Uterus (tissue), 7 donors: ENCODE results near the genes RPAIN and C17orf49.

DNA sequence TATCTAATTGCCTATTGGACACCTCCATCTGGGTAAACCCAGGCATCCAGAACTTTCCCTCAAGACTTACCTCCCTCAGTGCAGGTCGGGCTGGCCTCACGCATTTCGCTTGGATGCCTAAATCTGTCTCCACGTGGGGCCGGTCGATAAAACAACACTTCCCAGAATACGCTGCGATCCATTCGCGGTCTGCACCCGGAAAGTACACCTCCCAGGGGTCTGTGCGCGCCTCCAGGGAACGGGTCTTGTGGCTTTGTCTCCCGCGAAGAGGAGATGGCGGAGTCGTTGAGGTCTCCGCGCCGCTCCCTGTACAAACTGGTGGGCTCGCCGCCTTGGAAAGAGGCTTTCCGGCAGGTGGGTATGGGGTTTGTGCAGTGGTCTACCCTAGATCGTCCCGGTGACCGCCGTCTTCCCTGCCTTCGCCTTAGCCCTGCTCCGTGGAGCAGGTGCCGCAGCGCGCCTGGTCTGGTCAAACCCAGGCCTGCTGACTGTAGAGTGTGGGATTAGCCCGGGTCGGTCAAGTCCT, at the start of gene RPAIN:
Gene RPAIN (plus strand): TSS at position 245 of the 526 bp plus-strand sequence.
- PRO-cap, 4 experiments: peak in 4 of 4 experiments; most common plus-strand start position 273 of the sequence (in 2); most common minus-strand start position 206 of the sequence (in 1)
- RAMPAGE, long total RNA, 2 experiments: start-site peak on the plus strand in 2 of 2 experiments, centred at positions 253 to 257 of the sequence, 211 to 905 reads per replicate
- RRBS: under 1% methylated on average over 12 of the region's 35 CpGs

DNA sequence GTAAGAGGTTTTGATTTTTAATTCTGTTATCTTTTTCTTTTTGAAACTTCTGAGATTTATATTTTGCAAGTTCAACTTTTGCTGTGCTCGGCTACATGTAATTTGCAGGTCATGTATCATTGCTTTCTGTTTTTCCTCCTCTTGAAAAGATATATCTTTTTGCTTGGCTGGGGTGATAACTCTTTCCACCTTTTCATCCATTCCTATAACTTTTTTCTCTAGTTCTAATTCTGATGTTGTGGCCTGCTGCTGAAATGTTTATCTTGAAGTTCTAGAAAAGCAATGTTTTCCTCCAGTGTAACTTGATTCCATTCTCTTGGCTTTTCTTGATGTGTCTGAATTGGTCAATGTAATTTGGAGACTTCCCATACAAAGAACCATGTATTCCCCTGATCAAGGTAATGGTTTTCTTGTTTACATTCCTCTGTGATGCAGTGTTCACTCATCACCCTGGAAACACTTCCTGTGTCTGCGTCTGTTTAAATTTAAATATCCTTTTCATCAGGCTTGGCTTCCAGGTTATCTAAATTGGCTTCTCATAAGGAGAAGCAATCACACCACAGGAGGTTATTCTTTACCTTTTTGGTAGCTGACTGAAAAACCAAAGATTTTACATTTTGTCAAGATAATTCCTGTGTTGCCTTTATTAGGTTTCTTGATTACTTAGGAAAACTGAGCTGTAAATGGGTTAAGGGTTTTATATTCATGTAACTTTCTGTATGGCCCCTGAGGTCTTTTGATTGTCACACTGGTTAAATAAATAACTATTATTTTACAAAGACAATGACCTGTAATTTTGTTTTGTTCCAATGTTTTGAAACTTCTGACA, 237.3 kb upstream of the WSCD1 start:
- PRO-cap, 4 experiments: no peak in any of the 4 experiments
- RAMPAGE, long total RNA, 2 experiments: no peak in any of the 2 experiments
- RRBS: no CpG with 5 or more reads among the region's 2 CpGs

DNA sequence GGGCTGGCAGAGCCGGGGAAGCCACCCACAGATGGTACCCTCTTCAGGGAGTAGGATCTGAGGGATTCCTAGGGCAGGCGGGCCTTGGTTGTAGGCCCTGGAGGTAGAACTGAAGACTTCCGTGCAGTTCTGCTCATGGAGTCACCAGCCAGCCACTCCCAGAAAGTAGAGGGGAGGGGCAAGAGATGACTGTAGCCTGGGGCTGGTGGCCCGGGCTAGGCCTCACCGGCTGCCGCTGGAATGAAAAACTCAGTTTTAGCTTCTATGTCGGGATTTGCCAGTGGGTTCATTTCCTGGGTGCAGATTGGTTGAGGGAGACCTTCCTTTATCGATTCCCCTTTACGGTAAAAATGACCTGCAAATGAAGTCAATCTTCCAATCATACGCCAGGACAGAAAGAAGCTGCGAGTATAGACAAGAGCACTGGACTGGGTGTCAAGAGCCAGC, 160.4 kb upstream of the WSCD1 start:
- PRO-cap, 4 experiments: no peak in any of the 4 experiments
- RAMPAGE, long total RNA, 2 experiments: no peak in any of the 2 experiments
- RRBS: no CpG with 5 or more reads among the region's 11 CpGs

DNA sequence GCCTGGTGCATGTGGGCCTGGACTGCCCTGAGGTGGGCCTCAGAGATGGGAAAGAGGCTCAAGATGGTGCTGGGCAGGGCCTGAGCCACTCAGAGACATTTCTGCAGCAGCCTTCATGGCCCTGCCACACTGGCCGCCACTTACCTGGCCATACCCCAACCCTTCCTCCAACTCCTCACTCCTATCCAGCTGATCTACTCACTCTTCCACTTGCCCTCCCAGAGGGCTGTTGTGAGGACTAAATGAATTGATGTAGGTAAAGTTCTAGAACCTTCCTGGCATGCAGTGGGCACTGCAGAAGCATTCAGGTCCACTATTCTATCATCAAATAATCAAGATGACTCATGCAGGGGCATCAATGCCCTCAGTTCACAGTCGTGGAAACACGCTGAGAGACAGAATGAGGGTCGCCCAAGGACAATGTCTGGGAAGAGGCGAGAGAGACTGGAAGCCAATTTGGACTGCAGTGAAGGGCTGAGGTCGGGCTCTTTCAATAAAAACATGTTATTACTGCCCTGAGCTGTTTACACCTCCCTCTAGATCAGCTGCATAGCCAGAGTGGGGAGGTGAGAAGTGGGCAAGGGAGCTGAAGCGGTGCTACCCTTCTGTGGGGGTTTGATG, 120.2 kb downstream of the WSCD1 start:
- PRO-cap, 4 experiments: no peak in any of the 4 experiments
- RAMPAGE, long total RNA, 2 experiments: no peak in any of the 2 experiments
- RRBS: no CpG with 5 or more reads among the region's 7 CpGs

DNA sequence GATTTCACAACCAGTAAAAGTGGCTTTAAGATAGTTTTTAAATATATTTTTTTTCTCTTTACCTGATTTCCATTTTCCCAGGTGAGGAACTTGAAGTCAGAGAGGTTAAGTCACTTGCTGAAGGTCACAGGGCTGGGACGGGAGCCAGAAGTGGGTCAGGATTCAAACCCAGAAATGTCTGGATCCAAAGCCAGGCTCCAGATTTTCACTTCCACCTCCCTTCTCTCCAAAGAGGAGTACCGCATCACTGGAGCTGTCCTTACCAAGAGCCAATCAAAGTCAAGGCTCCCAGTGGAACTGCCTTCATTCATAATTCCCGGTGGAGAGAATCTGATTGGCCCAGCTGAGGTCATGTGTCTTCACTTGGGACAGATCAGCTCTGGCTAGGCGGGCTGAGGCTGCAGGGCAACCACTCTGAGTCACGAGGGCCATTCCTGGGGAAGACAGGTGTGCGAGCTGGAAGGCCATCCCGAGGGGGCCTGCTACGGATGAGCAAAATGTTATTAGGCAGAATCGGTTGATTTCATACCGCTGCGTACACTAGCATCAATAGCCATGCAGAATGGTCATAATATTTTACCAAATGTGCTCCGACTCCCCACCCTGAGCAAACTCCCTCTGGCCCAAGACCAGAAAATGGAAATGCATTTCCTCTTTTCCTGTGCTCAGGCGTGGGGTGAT, 111.3 kb downstream of the AIPL1 start:
- PRO-cap, 4 experiments: no peak in any of the 4 experiments
- RAMPAGE, long total RNA, 2 experiments: no peak in any of the 2 experiments
- RRBS: no CpG with 5 or more reads among the region's 13 CpGs

GRCh38 chr17:6476432-6476892, 32.2 kb downstream of the PIMREG start:
- PRO-cap, 4 experiments: no peak in any of the 4 experiments
- RAMPAGE, long total RNA, 2 experiments: no peak in any of the 2 experiments
- RRBS: no CpG with 5 or more reads among the region's 8 CpGs

DNA sequence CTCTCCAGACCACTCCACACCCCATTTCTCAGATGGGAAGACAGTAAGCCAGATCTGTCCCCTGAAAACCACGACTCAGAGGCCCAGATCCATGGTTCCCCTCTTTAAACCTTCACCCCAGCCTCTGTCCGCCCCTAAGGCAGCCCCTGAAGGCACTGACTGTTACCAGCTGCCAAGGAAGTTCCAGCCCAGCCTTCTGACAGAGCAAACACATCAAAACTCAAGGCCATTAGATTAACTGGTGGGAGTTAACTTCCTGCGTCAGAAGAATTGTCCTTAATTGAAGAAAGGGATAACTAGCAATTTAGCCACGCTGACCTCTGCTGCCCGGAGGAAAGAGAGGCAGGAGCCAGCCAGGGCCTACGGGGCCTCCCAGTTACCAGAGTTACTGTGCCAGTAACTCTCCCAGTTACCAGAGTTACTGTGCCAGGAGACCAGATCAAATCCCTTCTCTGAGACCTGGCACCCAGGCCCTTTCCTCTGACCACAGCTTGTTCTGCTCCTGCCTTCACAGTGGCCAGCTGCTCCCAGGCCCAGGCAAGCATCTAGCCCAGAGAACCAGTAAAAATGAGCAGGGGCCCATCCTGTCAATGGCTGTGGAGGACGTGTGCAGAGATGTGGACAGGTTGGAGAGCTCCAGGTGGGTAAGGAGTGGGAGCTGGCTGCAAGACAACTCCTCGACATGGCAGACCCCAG, 2.6 kb upstream of the PITPNM3 start:
- PRO-cap, 4 experiments: peak in 2 of 4 experiments; most common plus-strand start position 321 of the sequence (in 1); most common minus-strand start position 157 of the sequence (in 2)
- RAMPAGE, long total RNA, 2 experiments: no peak in any of the 2 experiments
- RRBS: no CpG with 5 or more reads among the region's 8 CpGs

DNA sequence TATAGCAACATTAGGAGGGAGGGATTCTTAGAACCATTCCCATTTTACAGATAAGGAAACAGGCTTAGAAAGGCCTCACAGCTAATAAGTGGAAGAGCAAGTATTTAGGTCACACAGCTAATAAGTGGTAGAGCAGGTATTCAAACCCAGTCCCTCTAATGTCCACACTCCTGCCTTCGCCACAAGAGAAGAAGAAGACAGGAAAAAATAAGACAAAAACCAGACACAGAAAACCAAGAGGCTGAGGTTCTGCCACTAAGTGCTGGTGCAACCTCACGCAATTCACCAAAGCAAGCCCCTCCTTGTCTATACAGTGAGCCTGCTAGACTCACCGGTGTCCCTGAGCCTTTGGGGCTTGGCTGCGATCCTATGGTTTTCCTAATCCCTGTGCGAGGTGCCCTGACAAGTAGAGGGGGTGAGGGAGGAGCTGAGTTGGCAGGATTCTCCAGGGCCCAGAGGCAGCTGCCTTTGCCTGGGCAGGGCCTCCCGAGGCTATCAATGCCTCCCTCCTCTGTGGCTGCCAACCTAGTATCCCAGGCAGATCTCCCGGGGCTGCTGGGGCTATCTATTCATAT, 11.0 kb upstream of the PITPNM3 start:
- PRO-cap, 4 experiments: no peak in any of the 4 experiments
- RAMPAGE, long total RNA, 2 experiments: no peak in any of the 2 experiments
- RRBS: no CpG with 5 or more reads among the region's 7 CpGs

DNA sequence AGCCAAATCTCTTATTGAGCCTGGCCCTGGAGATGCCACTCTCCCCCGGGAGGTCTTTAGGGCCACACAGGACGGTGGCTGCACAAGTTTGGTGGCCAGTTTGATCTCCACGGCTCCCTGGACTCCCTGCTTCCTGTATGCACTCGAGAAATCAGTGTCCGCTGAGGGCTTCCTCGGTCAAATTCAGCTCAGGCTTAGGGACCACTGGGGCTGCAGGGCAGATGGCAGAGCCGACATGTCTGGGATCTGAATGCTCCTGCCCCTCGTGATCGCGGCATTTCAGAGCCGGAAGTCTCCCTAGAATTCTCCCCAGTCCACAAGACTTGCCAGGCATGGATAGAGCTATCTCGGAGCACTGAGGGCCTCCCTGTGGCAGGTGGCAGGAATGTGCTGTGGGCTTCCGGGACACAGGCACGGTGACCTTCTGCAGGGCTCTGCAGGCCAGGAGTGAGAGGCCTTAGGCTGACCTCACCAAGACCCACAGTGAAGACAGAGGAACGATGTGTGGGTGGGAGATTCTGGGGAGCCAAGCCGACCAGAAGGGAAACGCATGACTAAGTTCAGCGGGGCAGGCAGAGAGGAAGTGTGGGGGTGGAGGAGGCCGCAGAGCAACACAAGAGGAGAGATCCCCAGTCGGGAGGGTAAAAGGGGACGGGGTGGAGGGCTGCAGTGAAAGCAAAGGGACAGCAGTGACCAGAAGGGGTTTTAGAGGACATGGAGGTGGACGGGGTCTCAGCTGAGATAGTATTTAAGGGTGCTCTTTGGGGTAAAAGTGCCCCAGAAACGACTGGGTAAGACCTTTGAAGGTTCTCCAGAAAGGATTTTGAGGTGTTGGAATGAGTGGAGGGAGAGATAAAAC, 18.8 kb upstream of the PITPNM3 start:
- PRO-cap, 4 experiments: no peak in any of the 4 experiments
- RAMPAGE, long total RNA, 2 experiments: no peak in any of the 2 experiments
- RRBS: 11% methylated on average over 2 of the region's 23 CpGs

GRCh38 chr17:6652048-6652765, 645 bp downstream of the C17orf100 start:
- PRO-cap, 4 experiments: peak in 1 of 4 experiments; most common plus-strand start chr17:6652426 (in 1); most common minus-strand start chr17:6652376 (in 1)
- RAMPAGE, long total RNA, 2 experiments: no peak in any of the 2 experiments
- RRBS: 3% methylated on average over 13 of the region's 37 CpGs

GRCh38 chr17:6702467-6703418, 10.4 kb downstream of the SLC13A5 start:
- PRO-cap, 4 experiments: no peak in any of the 4 experiments
- RAMPAGE, long total RNA, 2 experiments: no peak in any of the 2 experiments
- RRBS: 92% methylated on average over 6 of the region's 21 CpGs

DNA sequence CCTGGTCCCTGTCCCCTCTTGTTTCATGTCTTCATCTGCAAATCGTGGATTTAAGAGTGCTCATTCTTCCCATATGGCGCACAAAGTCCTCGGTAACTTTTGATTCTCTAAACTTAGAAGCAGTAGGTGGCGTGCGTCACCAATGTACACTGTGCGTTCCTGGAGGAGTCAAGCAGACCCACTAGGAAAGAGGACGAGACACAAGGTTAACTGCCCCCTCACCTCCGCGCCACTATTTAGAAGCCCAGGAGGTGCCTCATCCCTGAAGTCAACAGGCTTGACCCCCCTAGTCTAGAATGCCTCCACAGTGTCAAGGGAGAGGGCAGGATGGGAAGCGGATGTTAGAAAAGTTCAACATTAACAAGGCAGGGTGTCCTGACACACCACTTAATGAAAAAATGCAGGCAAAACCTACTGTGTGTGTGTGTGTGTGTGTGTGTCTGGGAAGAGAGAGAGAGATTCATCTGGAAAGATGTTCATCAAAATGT, 2.8 kb downstream of the SLC13A5 start:
- PRO-cap, 4 experiments: no peak in any of the 4 experiments
- RAMPAGE, long total RNA, 2 experiments: no peak in any of the 2 experiments
- RRBS: no CpG with 5 or more reads among the region's 10 CpGs

DNA sequence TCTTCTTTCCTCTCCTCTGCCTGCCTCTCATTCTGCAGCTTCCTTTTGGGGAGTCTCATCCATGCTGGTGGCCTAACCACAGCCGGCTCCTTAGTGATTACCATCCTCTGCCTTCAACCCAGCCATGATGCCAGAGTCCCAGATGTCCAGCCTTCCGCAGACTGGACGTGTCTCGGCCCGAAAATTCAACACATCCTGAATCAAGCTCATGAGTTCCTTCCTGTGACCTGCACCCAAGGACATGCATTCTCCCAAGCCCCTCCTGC, 1.1 kb upstream of the SLC13A5 start:
- PRO-cap, 4 experiments: no peak in any of the 4 experiments
- RAMPAGE, long total RNA, 2 experiments: no peak in any of the 2 experiments
- RRBS: no CpG with 5 or more reads among the region's 5 CpGs

DNA sequence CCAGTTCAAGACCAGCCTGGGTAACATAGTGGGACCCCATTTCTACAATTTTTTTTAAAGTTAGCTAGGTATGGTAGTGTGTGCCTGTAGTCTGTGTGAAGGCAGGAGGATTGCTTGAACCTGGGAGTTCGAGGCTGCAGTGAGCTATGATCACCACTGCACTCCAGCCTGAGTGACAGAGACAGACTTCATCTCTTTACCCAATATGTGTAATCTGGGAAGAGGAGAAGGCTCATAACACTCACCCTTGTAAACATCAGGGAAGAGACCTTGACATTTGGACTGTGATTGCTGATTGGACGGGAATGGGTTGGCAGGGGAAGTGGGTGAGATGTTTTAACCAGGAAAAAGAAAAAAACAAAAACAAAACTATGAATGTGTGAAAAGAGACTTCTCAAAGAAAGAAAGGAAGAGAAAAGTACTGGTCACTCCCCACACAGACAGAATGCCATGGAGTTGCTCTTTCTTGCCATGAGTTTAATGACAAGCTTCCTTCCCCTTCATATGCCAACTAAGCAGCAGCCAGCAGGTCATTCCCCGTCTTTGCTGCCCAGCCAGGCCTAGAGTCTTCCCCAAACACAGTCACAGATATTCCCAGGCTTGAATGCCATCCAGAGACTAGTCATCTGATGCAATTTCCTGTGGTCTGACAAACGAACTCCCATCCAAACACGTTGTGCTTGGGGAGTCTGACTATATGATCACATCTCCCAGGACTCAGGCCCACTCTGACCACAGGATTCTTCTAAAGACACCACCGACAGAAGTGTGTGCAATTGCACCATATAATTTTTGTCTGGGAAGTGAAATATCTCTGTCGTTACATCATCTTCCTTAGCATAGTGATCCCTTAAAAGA, 3.6 kb upstream of the XAF1 start:
- PRO-cap, 4 experiments: peak in 3 of 4 experiments; most common plus-strand start position 677 of the sequence (in 1); most common minus-strand start position 562 of the sequence (in 2)
- RAMPAGE, long total RNA, 2 experiments: no peak in any of the 2 experiments
- RRBS: no CpG with 5 or more reads among the region's 7 CpGs

- PRO-cap, 4 experiments: no peak in any of the 4 experiments
- RAMPAGE, long total RNA, 2 experiments: no peak in any of the 2 experiments
- RRBS: no CpG with 5 or more reads among the region's 12 CpGs
Observed at GRCh38 chr17:6774833-6775399, 1.1 kb upstream of the FBXO39 start.

DNA sequence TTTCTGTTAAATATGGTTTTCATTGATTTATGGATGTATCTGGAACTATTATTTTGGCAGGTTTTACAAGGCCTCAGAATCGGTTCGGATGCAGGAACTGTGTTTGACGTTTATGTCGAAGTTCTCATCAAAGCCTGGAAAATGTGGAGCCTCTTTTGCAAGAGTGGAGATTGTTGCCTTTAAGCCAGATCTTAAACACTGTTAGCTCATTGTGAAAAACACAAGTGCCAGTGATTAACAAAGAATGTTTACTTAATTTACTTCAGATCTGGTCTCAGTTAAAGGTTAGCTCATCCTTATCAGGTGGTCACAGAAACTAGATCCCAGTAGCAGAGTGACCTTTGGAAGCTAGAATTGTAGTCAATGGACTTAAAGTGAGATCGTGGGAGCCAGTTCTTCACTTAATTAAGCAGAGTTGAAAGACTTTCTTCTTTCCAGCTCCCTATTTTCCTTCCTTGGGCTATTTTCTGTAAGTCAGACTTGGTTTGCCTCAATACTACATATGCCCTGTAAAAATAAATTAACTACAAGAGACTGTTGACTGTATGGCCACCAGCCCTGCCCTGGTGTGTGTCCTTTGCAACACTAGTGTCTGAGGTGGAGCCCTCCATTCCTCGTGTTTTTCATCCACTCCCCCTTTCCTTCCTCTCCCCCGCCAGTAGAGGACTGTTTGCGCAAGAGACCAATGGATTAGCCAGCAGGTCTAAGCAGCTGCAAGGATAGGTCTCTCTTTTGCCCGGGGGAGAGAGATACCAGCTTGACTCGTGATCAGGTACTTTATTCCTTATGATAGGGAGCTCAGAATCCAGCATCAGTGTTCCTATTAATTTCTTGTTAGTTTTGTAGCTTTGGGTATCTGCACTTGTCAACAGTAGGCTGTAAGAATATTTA, 20.2 kb downstream of the FBXO39 start:
- PRO-cap, 4 experiments: no peak in any of the 4 experiments
- RAMPAGE, long total RNA, 2 experiments: no peak in any of the 2 experiments
- RRBS: no CpG with 5 or more reads among the region's 10 CpGs

DNA sequence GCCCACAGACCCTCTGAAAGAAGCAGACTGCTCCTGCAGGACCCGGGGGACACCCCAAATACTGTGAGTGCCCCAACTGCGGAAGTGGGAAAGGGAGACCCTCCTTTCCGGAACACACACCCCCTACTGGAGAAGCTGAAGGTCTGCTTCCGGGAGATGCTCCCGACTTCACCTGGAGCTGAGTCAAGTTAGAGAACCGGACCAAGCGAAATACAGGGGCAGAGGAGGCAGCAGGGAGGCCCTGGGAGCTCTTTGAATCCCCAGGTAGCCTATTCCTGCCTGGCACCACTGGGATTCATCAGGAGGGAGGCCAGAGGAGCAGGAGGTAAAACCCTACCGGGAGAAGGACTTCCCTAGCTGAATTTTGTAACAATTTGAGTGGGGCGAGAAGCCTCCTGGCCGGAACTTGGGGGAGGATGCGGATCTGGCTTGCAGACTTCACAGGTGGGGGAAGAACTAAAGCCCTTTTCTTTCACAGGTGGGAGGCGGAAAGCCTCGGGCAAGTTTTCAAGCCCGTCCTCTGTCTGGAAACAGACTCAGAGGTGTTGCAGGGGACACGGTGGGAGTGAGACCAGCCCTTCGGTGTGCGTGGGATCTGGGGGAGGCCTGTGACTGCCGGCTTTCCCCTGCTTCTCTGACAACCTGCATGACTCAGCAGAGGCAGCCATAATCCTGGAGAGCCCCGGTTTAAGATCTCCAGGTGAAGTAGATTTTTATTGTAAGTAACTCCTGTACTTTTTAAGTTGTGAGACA, 22.4 kb upstream of the TEKT1 start:
- PRO-cap, 4 experiments: no peak in any of the 4 experiments
- RAMPAGE, long total RNA, 2 experiments: no peak in any of the 2 experiments
- RRBS: 10% methylated on average over 4 of the region's 19 CpGs

DNA sequence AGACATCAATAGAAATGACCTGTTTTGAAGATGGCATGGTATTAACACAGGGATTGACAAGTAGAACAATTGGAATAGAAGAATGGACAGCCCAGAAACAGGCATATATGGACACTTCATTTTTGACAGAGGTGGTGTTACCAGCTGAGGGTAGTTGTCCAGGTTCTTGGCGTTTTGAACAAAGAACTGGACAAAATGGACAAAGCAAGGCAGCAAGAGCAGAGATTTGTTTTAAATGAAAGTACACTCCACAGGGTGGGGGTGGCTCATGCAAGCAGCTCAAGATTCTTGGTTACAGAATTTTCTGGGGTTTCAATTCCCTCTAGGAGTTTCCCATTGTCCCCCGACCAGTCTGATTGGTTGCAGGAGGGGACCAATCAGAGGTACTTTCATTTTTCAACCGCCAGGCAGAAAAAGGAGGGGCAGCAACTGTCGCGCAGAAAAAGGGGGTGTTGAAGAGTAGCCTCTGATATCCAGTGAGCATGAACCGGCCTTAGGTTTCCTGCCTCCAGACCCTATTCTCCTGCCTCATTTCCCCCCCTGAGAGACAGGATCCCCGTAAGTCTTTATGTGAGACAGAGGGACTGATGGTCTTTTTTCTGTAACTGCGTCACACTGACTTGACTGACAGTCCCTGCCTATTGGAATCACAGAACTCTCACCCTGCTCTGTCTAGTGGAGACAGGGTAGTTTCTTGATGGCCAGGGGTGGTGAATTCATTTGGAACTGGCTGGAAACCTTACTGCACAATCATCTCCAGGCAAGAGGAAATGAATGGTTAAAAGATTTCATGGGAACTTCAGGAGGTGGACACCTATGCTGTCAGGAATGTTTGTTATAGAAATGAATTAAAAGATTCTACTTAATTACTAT, 59.4 kb upstream of the ALOX12 start:
- PRO-cap, 4 experiments: peak in 4 of 4 experiments; most common plus-strand start position 403 of the sequence (in 4); most common minus-strand start position 296 of the sequence (in 3)
- RAMPAGE, long total RNA, 2 experiments: no peak in any of the 2 experiments
- RRBS: no CpG with 5 or more reads among the region's 8 CpGs

GRCh38 chr17:7011259-7012162, 913 bp upstream of the RNASEK start:
- PRO-cap, 4 experiments: no peak in any of the 4 experiments
- RAMPAGE, long total RNA, 2 experiments: no peak in any of the 2 experiments
- RRBS: no CpG with 5 or more reads among the region's 20 CpGs

DNA sequence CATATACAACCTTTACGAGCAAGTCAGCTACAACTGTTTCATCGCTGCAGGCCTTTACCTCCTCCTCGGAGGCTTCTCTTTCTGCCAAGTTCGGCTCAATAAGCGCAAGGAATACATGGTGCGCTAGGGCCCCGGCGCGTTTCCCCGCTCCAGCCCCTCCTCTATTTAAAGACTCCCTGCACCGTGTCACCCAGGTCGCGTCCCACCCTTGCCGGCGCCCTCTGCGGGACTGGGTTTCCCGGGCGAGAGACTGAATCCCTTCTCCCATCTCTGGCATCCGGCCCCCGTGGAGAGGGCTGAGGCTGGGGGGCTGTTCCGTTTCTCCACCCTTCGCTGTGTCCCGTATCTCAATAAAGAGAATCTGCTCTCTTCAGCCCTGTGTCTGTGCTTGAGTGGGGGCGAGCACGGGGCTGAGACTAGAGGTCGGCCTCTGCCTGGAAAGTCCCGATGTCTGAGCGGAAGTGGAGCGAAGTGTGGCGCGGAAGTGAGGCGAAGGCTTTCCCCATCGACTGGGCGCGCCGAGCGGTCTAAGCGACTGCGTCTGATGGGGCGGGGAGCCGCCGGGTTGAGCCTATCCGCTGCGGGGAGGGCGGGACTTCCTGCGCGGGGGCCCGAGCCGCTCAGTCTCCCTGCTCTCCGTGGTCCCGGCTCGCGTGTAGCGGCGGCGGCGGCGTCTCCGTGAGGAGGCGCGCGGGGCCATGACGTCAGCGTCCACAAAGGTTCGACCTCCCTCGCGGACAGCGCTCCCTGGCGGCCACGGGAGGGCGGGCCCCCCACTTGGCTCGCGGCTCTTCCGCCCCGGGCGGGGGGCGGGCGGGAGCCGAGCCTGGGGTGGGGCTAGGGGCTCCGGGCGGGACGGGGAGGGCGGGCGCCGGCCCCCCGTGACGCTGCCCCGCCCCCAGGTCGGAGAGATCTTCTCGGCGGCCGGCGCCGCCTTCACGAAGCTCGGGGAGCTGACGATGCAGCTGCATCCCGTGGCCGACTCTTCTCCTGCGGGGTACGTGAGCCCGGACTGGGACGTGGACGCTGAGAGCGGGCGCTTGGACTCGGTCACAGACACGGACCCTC, at the start of gene C17orf49:
Gene C17orf49 (plus strand): TSS at position 623 of the 1,068 bp plus-strand sequence.
- PRO-cap, 4 experiments: peak in 4 of 4 experiments; most common plus-strand start position 939 of the sequence (in 4); most common minus-strand start position 449 of the sequence (in 4)
- RAMPAGE, long total RNA, 2 experiments: start-site peak on the plus strand in 2 of 2 experiments, centred at positions 619 to 912 of the sequence, 53 to 216 reads per replicate
- RRBS: 2% methylated on average over 40 of the region's 108 CpGs